SP-49 (cell line): ENCODE data around the genes ANKRD49 and KDM4E.

DNA sequence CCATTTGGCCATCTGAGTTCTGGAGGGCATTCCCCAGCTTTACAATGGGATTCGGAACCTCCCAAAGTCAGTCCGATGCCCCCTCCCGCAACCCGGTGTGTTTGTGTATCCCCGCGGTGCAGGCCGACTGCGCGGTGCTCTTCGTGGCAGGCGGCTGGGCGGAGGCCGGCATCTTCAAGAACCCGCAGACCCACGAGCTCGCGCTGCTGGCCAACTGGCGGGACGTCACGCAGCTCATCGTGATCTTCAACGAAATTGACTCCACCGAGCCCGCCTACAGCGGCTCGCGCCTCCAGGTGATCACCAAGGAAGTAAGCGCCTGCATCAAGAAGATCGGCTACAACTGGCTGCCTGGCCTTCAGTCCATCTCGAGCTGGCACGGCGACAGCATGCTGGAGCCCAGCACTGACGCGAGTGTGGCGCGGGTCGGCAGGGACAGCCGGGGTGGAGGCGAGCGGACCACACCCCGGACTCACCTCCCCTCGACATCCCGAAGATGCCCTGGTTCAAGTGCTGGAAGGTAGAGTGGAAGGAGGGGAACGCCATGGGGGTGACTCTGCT, 53.9 kb upstream of the MTNR1B start:
- PRO-cap = no peak

DNA sequence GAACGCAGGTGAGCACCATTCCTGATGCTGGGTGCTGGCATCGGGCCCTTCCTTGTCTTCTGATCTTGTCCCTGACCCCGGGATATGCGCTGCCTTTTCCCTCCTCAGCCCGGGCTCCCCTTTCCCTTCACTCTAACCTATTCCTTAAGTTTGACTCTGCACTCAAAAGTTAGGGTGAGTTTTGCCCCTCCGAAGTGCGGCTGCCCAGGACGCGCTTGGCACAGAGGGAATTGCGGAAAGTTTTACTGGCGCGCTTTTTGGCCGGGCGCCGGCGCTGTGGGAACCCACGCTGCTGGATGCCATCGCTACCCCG, 446 bp downstream of the MTNR1B start:
- PRO-cap = no peak

- PRO-cap = no peak
These were observed 90.3 kb downstream of the DEUP1 start for GRCh38 chr11:93420773-93421247.

DNA sequence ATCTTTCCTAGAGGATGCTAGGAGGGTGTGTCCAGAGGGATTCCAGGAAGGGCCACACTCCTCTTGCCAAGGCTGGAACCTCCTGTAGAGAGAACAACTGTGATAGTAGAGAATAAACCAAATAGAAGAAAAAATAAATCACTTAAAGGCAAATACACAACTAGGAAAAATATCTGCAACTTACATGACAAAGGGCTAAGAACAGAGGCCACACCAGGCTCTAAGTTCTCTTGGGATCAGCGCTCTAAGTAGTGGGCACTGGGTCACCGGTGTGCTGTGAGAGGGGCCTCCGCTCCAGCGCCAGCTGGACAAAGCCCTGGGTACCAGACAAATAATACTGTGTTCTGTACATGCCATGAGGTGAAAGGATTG, 64.0 kb downstream of the SMCO4 start:
- PRO-cap = no peak

- PRO-cap = no peak
These were observed 5.4 kb downstream of the SMCO4 start for GRCh38 chr11:93537750-93538329.

- PRO-cap = no peak
These were observed 425 bp downstream of the SMCO4 start for GRCh38 chr11:93542725-93543207.

- PRO-cap = no peak
These were observed 12.5 kb downstream of the TAF1D start for GRCh38 chr11:93728734-93729263.

GRCh38 chr11:94493339-94494554, at the start of gene ANKRD49:
TSS of gene ANKRD49 (plus strand) at chr11:94493984.
- PRO-cap = unidirectional peak, minus-strand start at chr11:94493628; bidirectional peak, plus-strand start at chr11:94493984, minus-strand start at chr11:94493837

- PRO-cap = no peak
These were observed 1.3 kb downstream of the C11orf97 start for GRCh38 chr11:94513527-94514017.

- PRO-cap = no peak
These were observed 71.8 kb downstream of the PIWIL4 start for GRCh38 chr11:94638809-94639484.

DNA sequence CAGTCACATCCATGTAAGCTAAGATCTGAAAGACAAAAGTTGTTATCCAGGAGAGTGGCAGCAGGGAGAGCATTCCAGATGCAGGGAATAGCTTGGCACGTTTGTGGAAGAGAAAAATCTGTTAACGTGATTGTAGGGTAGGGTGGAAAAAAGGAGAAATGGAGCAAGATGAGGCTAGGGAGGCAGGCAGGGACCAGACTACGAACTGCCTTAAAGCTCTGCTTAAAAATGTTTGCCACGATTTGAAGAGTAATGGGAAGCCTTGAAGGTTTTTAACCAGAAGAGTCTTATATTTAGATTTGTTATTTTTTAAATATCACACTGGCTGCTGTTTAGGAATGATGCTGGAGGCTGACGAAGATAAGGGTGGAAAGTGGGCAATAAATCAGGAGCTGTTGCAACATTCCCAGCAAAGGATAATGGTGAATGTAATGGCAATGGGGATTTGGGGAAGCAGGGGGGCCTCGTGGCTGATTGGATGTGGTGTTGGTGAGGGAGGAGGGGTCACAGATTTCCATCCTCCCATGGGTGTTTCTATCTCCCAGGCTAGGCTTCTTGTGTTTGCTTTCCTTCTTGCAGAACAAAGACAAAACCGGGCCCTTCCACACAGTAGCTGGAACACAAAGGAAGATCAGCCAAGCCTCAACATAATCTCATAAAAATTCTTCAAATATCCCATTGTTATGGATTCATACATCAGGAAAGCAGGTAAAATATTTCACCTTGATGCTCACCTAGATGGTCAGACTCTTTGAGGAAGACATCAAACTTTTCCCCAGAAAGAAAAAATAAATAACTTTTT, 80.7 kb downstream of the PIWIL4 start:
- PRO-cap = no peak

- PRO-cap = no peak
These were observed 61.9 kb upstream of the AMOTL1 start for GRCh38 chr11:94706274-94706665.

DNA sequence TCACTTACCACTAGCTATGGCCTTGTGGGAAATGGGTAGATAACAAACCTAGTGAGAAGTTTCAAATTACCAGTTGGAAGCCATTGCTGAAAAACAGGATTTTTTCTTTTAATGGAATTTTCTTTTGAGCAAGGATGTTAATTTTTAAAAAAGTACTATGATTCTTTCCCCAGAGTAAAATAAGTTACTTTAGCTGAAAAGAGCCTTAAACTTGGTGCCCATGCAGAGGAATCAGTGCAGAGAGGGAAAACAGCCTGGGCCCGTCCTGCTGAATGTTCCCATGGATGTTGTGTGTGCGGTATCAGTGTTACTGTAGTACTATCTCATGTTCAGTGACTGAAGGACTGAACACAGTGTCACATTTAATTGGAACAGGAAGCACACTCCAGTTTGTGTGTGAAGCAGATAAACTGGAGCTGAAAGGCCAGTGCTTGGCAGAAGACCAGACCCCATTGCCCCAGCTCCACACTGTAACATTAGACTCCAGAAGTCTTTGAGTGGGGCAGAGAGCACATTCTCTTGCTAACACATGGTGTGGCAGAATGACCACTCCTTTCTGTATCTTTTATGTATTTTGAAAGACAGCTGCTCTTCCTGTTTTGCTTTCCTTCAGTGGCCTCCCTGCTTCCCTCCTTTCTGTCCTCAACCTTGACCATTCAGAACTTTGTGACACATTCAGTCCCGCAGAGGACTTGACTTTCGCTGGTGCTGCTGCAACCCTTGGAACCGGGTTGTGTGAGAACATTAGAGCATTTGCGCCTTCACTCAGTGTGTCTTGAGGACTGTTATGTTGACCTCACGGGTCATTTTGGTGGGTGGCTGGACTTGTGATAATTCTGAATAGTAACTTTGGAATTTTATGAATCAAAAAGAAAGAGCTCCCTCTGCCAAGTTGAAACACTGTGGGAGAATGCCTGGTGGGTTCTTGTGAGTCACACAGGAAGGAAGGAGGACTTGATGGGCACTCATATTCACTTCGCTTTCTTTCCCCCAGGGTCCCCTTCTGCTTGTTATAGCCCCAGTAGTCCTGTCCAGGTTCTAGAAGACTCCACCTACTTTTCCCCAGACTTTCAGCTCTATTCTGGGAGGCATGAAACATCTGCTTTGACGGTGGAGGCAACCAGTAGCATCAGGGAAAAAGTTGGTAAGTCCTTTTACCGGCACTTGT, 26.2 kb downstream of the AMOTL1 start:
- PRO-cap = no peak

DNA sequence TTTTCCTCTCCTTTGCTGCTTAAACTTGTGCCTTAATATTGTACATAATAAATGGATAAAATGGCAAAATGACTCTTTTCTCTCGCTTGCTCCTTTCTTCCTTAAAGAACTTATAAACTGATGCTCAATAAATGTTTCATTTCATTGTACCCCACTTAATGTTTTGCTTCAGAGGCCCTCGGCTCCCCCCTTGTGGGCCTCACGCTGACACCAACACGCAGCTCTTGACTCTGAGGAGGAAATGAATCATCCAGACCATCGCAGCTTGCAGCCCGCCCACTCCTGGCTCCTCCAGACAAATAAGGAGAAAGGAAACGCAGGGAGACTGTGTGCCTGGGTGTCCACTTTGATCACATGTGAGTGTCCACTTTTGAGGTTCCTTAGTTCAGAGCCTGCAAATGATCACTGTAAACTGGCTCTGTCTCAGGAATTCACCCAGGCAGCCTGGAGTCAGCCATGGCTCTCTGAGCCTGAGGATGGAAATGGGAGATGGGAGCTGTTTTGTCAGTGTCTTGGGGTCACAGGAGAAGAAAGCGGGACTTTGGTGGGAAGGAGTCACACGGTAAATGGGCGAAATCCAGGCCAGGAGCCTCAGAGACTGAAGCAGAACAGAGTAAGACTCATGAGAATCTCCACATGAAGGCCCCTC, 96.6 kb downstream of the CWC15 start:
- PRO-cap = no peak

DNA sequence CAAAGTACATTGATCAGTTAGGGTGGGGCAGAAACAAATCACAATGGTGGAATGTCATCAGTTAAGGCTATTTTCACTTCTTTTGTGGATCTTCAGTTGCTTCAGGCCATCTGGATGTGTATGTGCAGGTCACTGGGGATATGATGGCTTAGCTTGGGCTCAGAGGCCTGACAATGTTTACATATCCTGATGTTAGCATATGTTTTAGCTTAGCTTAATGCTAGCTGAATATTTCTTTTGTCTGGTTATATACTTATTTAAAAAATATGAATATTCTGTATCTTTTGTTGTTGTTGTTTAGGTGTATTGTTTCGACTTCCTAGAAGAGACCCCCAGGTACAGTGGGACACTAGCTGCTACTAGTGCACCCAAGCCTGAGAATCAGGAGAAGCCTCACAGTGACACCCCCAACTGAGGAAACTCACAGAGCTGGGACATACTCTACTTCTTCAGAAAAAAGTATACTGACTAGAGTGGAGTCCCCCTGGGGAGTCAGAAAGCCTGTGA, at the start of gene KDM4E:
Gene KDM4E (plus strand): TSS at position 369 of the 507 bp plus-strand sequence.
- PRO-cap = no peak

DNA sequence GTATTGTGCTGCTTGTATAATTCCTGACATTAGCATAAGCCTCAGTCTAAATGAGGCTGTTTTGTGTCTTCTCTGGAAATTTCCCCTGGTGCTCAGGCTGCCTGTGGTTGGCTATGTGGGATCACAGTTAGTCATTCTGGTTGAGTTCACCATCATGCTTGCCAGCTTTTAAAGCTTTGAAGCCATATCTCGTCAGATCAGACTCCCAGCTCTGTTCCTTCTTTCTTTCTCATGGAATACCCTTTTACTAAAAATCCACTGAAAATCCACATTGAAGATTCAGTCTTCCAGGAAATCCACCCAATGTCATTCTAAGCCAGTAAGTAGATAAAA, 106.9 kb downstream of the FAM76B start:
- PRO-cap = no peak

DNA sequence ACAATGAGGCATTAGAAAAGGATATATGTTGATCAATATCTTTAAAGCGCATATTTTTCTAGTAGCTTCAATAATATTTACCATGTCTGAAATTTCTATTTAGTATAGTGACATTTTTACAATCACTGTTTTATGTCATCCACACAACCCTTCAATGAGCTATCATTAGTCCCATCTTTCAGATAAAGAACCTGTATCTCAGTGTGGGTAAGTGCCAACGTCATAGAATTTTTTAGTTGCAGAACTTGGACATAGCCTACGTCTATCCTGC, 101.2 kb downstream of the FAM76B start:
- PRO-cap = no peak

DNA sequence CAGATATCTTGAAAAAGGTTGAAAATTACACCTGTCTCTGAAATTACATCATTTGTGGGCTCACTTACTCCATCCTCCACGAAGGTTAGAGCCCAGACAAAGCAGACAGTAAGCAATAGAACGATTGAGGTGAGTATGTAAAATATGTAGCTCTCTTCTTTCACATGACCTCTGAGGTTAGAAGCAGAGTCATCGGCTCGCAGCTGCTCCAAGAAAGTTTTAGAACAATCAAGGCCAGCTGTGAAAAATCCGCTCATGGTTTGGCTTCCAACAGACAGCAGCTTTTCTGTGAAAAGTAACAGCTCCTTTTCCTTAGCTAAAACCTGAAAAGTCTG, 78.4 kb downstream of the FAM76B start:
- PRO-cap = no peak

GRCh38 chr11:95788212-95788854, 1.2 kb downstream of the FAM76B start:
- PRO-cap = no peak

- PRO-cap = no peak
These were observed 705 bp downstream of the FAM76B start for GRCh38 chr11:95788855-95789299.